ENCODE measurements around a stretch of chr5.

- PRO-cap, 2 experiments, result no peak in any of the 2 experiments
- RAMPAGE, long total RNA, 4 experiments, result no peak in any of the 4 experiments
Measured at GRCh38 chr5:36652292-36652761, 45.9 kb downstream of the SLC1A3 start.

DNA sequence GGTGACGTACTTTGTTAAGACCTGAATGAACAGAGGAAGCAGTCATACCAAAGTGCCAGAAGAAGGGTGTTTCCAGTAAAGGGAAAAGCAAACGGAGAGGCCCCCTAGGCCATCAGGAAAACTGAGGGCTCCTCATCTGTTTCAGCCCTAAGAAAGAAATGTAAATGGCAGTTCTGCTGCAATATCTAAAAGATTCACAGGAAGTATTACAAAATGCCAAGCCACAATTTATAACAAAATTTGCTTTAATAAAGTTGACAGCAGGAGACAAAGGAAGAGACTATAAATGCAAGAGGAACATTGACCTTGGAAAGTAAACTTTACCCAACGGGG, 71.3 kb downstream of the SLC1A3 start:
- PRO-cap, 2 experiments, result no peak in any of the 2 experiments
- RAMPAGE, long total RNA, 4 experiments, result no peak in any of the 4 experiments

DNA sequence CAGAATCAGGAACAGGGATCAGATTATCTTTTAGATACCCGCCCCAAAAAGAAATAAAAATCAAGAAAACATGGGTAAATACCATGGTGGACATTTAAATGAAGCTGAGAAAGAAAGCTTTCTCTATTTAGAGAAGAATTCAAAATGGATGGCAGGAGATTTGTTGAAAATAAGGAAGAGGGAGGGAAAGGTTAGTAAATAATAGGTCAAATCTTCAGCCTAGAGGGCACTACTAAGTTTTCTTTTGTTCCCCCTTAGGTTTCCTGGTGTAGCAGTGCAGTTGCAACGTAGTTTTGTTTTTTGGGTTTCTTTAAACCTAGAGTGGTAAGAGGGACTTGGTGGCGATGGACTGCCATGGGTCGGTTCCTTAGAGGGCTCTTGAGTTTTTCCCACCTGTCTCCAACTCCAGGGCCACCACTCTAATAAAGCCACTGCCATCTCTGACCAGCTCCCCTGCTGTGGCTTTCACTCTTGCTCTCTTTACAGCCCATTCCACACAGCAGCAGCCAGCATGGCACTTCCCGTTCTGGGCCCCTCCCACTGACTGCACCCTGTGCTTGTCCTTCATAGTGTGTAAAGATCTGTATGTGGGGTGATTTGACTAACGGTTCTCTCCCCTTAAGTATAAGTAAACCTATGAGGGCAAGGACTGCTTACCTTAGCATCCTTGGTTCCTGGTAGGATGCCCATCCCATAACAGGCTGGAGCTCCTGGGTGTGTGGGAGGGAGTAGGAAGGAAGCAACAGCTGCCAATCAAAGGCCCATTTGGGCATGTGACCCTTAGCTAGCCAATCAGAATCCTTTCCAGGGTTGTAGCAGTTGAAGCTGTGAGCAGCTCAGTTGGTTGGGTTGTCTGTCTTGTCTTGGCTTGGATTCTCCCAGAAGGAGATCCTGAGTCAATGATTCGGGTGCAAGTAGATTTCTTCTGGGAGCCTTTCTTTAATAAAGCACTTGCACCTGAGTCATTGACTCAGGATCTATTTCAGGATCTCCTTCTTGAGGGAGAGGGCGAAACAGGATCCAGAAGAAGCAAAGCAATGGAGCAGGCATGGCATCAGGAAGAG, 118.4 kb downstream of the SLC1A3 start:
- PRO-cap, 2 experiments, result peak in 1 of 2 experiments; most common minus-strand start position 460 of the sequence (in 1)
- RAMPAGE, long total RNA, 4 experiments, result start-site peak on the minus strand in 3 of 4 experiments, centred at positions 704 to 715 of the sequence, 10 to 18 reads per replicate

DNA sequence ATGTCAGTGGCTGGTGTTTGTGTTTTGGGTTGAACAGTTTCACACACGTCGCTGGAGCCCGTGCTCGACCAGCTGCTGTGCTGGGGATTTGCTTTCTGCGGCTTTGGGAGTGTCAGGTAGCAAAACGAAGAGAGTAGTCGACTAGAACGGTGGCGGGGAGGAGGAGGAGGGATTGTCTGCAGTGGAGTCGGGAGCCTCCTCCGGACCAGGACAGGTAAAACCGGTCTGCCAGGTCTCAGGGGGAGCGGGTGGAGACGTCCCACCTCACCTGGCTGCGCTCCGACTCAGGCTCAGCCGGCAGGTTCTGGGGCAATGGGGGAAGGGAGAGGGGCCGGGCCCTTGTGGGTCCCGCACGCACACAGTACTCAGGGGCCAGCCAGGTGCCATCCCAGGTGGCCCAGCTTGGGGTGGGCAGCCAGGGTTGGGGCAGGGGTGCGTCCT, 131.4 kb upstream of the NIPBL start:
- PRO-cap, 2 experiments, result peak in 1 of 2 experiments; most common plus-strand start position 312 of the sequence (in 1); most common minus-strand start position 105 of the sequence (in 1)
- RAMPAGE, long total RNA, 4 experiments, result no peak in any of the 4 experiments

- PRO-cap, 2 experiments, result no peak in any of the 2 experiments
- RAMPAGE, long total RNA, 4 experiments, result no peak in any of the 4 experiments
Measured at GRCh38 chr5:37744420-37744941, 95.4 kb downstream of the GDNF start.

DNA sequence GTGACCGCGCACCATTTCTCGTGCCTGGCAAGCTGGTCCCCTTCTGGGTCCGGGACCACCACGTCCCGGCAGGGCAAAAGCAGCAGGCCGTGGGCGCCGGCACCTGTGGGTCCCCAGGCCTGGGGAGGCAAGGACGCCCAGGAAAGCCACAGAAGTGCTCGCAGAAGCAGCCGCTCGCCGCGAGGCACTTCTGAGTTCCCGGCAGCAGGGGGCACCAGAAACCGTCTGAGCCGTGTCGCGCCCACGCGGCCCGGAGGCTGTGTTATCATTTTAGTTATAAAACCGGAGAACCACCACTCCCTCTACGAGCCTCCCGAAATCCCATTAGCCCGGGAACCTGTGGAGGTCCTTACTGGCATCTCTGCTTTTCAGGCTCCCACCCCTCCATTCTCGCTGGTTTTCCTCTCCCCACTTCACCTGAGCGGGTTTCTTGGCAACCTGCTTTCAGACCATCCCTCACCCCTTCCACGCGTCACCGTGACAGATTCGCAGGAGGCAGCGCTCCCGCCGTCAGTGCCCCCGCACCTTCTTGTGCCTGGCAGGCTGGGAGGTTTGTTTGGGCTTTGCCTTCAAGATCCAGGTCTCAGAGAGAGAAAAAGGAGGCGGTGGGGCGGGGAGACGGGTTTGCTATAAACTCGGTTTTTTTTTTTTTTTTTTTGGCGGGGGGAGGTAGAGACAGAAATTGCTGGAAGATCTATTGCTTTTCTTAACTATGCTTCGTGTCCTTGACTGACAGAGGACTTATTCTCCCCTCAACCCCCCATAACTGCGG, 2.3 kb downstream of the GDNF start:
- PRO-cap, 2 experiments, result peak in 1 of 2 experiments; most common plus-strand start position 273 of the sequence (in 1)
- RAMPAGE, long total RNA, 4 experiments, result no peak in any of the 4 experiments

DNA sequence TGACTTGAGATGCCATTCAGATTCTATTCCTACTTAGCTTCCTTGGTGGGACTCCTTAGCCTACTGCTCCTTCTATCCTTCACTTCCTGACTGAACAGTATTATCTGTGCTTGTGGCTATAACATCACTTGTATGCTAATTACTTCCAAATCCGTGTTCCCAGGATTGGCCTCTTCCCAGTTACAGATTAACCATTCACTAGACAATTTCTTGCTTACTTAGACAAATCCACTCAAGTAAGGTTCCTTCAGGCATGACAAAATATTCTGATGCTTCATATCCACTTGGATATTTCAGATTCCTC, 18.3 kb downstream of the LIFR start:
- PRO-cap, 2 experiments, result no peak in any of the 2 experiments
- RAMPAGE, long total RNA, 4 experiments, result no peak in any of the 4 experiments

DNA sequence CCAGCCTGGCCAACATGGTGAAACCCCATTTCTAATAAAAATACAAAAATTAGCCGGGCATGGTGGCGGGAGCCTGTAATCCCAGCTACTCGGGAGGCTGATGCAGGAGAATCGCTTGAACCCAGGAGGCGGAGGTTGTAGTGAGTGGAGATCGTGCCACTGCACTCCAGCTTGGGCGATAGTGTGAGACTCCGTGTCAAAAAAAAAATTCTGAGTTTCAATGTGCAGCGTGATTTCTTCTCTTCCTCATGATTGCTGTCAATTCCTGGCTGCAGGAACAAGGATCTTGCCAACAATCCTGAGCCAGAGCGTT, 38.5 kb upstream of the OSMR start:
- PRO-cap, 2 experiments, result no peak in any of the 2 experiments
- RAMPAGE, long total RNA, 4 experiments, result no peak in any of the 4 experiments

DNA sequence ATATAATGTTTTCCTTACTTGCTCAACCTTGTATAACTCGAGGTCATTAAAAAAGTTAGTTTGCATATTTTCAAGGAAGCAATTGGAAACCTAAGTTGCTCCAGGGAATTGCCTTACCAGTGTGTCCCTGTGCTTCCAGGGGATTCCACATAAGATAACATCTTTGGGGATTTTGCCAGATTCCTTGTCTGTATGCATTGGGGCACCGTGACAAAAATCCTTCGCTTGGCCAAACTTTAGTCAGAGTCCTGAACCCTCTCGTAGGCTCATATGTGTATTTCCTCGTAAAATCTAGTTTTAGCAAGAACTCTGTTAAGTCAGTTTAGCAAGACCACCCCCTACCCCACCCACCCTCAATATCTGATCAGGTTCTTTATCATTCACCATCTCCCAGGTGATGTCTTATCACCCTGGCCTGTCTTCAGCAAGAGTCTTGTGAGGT, 14.6 kb upstream of the OSMR start:
- PRO-cap, 2 experiments, result no peak in any of the 2 experiments
- RAMPAGE, long total RNA, 4 experiments, result no peak in any of the 4 experiments

- PRO-cap, 2 experiments, result no peak in any of the 2 experiments
- RAMPAGE, long total RNA, 4 experiments, result no peak in any of the 4 experiments
Measured at GRCh38 chr5:38938541-38939759, 93.1 kb downstream of the OSMR start.

- PRO-cap, 2 experiments, result no peak in any of the 2 experiments
- RAMPAGE, long total RNA, 4 experiments, result no peak in any of the 4 experiments
Measured at GRCh38 chr5:38956577-38957330, 110.9 kb downstream of the OSMR start.

DNA sequence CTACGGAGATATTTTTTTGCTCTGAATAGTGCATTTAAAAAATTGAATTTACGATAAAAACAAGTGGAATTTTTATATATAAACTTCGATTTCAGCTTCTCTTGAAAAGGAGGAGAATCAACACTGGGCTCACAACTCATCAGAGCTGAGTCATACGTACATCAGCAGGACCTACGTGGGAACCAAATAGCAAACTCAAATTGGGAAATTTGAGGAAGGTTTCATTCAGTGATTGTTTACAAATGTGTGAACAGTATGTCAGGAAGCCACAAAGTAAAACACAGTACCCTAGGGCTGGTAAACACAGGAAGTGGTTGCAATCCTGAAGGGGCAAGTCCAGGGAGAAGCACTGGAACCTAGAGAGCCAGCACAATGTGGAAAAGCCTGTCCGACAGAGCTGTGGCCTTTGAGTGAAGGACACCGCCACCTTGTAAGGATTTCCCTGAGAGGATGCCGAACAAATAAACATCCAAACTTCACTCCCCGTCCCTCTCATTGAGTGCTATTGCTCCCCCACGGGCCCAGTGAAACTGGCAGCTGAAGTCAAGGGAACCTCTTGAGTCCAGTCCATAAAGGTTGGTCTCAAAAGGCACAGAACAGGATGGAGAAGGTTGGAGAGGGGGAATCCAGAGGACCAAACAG, 26.7 kb upstream of the RICTOR start:
- PRO-cap, 2 experiments, result no peak in any of the 2 experiments
- RAMPAGE, long total RNA, 4 experiments, result no peak in any of the 4 experiments

GRCh38 chr5:39133308-39133693, 59.1 kb upstream of the RICTOR start:
- PRO-cap, 2 experiments, result no peak in any of the 2 experiments
- RAMPAGE, long total RNA, 4 experiments, result no peak in any of the 4 experiments

- PRO-cap, 2 experiments, result no peak in any of the 2 experiments
- RAMPAGE, long total RNA, 4 experiments, result no peak in any of the 4 experiments
Measured at GRCh38 chr5:39201229-39201804, 18.0 kb downstream of the FYB1 start.

DNA sequence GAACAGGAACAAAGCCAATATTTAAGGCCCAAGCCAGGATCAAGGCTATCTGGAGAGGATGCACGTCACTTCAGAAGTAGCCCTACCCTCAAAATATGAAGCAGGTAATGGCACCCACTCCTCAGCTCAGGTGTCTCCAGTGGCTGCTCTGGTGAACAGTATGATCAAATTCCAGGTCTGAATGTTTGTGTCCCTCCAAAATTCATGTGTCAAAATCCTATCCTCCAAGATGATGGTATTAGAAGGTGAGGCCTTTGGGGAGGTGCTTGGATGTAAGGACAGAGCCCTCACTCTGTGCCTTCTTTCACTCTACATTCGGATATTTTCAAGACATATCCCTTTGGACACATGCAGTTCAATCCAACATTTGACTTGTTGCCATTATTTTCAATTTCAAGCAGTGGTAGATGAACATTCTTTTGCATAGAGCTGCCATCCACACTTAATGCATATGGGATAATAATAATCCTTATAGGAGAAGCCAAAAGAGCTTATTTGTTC, 44.5 kb upstream of the FYB1 start:
- PRO-cap, 2 experiments, result peak in 1 of 2 experiments; most common plus-strand start position 269 of the sequence (in 1)
- RAMPAGE, long total RNA, 4 experiments, result no peak in any of the 4 experiments

DNA sequence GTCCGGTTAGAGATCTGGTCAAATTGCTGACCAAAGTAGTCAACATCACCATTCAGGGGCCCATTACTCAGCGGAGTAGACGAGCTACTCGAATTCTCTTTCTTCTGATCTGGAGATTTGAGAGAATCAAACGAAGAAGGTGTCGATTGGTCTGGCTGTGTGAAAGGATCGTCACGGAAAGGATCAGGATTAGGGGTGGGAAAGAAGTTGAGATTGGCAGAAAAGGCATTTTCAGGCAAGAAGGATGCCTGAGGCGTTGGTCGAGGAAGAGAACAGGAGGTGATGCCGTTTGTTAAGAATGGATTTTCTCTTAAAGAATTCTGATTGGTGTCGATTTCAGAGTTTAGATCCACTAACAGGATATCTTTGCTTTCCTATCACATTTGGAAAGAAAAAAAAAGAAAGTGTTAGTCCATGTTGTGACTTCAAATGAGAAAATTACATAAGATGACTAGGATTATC, 18.6 kb upstream of the C9 start:
- PRO-cap, 2 experiments, result no peak in any of the 2 experiments
- RAMPAGE, long total RNA, 4 experiments, result no peak in any of the 4 experiments

GRCh38 chr5:39437434-39438095, 12.8 kb upstream of the DAB2 start:
- PRO-cap, 2 experiments, result no peak in any of the 2 experiments
- RAMPAGE, long total RNA, 4 experiments, result no peak in any of the 4 experiments

GRCh38 chr5:39520201-39520690, 95.5 kb upstream of the DAB2 start:
- PRO-cap, 2 experiments, result no peak in any of the 2 experiments
- RAMPAGE, long total RNA, 4 experiments, result start-site peak on the plus strand in 1 of 4 experiments, at chr5:39520398-39520423 at its widest, 21 reads per replicate

- PRO-cap, 2 experiments, result no peak in any of the 2 experiments
- RAMPAGE, long total RNA, 4 experiments, result no peak in any of the 4 experiments
Measured at GRCh38 chr5:39624400-39624956, 199.7 kb upstream of the DAB2 start.

DNA sequence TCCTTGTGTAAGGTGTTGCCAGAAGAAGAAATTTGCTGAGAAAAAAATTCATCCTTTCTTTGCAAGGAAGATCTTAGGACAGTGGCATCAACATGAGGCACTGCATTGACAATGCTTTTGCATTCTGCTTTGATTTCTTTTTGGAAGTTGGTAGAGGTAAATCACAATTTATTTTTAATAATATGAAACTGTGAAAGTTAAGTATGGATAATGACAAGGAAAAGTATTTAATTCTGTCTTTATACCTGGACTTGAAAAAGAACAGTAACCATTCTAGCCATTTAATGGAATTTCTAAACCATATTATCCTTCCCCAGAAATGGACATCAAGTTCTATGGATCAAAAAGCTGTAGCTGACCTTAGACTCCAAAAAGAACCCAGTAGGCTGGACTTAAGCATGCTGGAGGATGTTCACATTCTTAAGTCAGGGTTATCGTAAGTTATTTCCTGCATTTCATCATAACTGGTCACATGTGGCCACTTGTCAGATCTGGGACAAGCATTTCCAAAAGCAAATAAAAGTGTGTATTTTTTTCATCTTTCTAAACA, 274.7 kb upstream of the PTGER4 start:
- PRO-cap, 2 experiments, result no peak in any of the 2 experiments
- RAMPAGE, long total RNA, 4 experiments, result no peak in any of the 4 experiments